A549 (cell line): ENCODE data around the gene ATOX1.

DNA sequence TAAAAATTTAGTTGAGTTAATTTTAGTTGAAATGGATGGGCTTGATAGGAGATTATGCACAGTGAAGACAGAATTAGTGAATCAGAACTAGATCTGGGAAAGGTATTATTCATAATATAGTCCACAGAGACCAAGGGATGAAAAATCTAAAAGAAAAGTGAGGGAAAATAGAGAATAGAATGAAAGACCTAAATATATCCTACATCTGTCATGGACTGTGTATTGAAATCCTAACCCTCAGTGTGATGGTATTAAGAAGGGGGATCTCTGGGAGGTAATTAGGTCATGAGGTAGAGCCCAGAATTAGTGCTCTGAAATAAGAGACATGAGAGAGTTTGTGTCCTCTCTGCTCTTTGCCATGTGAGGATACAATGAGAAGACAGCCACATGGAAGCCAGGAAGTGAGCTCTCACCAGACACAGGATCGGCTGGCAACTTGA is 13.0 kb upstream of the SLC36A1 start:
- PRO-cap: no peak
CAGE:
- cytosol, long polyA plus RNA: no peak
- long polyA plus RNA: no peak
- nucleus, long polyA plus RNA: no peak

GRCh38 chr5:151493469-151494138 is 46.2 kb downstream of the SLC36A1 start:
- PRO-cap: no peak
CAGE:
- cytosol, long polyA plus RNA: no peak
- long polyA plus RNA: no peak
- nucleus, long polyA plus RNA: no peak

GRCh38 chr5:151637571-151638235 is 46.6 kb upstream of the FAT2 start:
- PRO-cap: no peak
CAGE:
- cytosol, long polyA plus RNA: no peak
- long polyA plus RNA: no peak
- nucleus, long polyA plus RNA: no peak

DNA sequence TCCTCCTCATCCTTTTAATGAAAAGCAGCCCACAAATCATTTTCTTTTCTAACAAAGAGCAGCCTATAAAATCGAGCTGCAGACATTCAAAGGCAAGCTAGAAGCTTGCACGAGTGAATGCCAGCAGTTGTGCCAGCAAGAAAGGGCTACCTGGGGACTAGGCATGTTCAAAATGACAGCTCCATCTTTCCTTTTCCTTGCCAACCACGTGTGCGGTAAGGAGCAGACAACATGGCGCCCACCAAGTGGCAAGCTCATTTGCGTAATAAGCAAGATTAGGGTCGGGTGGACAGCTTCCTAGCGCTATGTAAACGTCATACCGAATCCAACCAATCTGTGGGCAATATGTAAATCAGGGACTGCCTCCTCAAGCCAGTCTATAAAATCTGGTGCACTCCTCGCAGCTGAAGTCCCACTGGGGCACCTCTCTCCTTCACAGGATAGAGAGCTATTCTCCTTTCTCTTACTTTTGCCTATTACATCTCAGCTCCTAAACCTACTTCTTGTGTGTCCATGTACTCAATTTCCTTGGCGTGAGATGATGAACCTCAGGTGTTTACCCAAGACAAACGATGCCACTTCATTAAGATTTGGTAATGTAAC is 22.5 kb upstream of the SPARC start:
- PRO-cap: no peak
CAGE:
- cytosol, long polyA plus RNA: no peak
- long polyA plus RNA: no peak
- nucleus, long polyA plus RNA: no peak

GRCh38 chr5:151758086-151759258 is at the start of gene ATOX1:
ATOX1 (minus strand) TSS chr5:151758631.
- PRO-cap: bidirectional peak, plus-strand start at chr5:151758754, minus-strand start at chr5:151758582
CAGE:
- cytosol, long polyA plus RNA: start-site peak on the minus strand at chr5:151758569-151758631, 19 and 36 reads in 2 replicates
- long polyA plus RNA: no peak
- nucleus, long polyA plus RNA: no peak

DNA sequence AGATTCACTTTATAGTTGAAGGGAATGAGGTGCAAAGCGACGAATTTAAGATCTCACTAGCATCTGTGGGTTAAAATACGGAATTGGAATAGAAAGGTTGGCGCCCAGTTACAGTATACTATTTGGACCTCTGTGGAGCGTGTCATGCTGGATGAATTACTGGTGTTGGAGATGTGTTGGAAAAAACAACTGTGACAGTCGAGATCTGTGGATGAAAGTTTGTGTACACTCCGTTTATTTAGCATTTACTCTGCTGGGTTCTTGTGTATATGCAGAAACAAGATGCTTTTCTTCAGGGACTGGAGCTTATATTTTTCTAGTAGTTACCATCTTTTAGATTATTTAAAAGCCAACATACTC is 1.4 kb downstream of the G3BP1 start:
- PRO-cap: no peak
CAGE:
- cytosol, long polyA plus RNA: no peak
- long polyA plus RNA: no peak
- nucleus, long polyA plus RNA: no peak

GRCh38 chr5:151815419-151816362 is 43.9 kb downstream of the G3BP1 start:
- PRO-cap: no peak
CAGE:
- cytosol, long polyA plus RNA: no peak
- long polyA plus RNA: no peak
- nucleus, long polyA plus RNA: no peak

- PRO-cap: no peak
CAGE:
- cytosol, long polyA plus RNA: no peak
- long polyA plus RNA: no peak
- nucleus, long polyA plus RNA: no peak
Observed at GRCh38 chr5:153516309-153517001, 26.0 kb downstream of the GRIA1 start.

GRCh38 chr5:153900639-153901070 is 138.1 kb downstream of the FAM114A2 start:
- PRO-cap: no peak
CAGE:
- cytosol, long polyA plus RNA: no peak
- long polyA plus RNA: no peak
- nucleus, long polyA plus RNA: no peak

DNA sequence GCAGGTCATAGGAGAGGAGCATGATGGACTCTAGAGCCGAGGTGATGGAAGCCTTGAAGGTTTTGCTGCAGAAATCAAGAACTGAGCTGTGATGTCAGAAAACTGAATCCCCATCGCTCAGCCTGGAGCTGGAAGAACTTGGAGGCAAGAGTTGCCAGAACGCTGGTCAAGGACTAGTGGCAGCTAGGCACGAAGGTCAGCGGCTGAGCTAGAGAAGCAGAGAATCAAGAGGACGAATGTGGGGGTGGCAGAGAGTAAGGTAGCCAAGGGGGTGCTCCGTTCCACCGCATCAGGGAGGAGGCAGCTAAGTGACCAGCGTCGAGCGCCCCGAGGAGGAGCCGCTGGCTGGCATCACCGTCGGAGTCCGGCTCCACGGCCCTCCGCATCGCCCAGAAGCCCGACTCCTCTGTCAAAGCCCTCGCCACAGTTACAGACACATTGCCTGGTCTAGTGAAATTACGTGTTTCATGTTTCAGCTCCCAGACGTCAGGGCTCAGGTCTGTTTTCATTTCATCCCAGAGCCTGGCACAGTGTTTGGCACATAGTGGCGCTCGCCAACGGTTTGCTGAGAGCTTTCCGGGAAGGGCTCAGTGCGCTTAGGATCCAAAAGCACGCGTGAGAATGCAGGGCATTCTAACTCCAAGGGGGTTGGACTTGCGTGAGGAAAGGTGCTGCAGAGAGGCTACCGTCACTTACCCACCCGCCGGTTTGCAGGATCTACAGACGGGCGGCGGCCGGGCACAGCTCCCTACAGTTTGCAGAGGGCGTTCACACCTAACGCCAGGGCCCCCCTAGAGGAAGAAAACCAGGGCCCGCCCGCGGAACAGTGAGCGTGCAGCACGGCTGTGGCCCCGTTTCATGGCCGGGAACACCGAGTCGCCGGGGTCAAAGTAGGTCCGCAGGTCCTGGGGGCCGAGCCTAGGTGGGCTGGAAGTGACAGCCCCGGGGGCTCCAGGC is 955 bp upstream of the GALNT10 start:
- PRO-cap: no peak
CAGE:
- cytosol, long polyA plus RNA: no peak
- long polyA plus RNA: no peak
- nucleus, long polyA plus RNA: no peak

- PRO-cap: no peak
CAGE:
- cytosol, long polyA plus RNA: no peak
- long polyA plus RNA: no peak
- nucleus, long polyA plus RNA: no peak
Observed at GRCh38 chr5:154756563-154756705, 1.3 kb downstream of the LARP1 start.

DNA sequence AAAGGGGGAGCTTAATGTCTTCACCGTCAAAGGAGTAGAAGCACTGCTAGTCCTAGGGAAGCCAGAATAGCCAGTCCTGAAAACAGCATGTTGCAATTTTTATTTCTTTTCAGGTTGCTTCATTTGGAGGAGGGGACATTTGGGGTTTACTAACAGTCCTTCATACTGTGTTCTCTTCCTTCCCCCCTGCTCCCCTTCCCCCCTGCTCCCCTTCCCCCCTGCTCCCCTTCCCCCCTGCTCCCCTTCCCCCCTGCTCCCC is 2.4 kb downstream of the LARP1 start:
- PRO-cap: no peak
CAGE:
- cytosol, long polyA plus RNA: no peak
- long polyA plus RNA: no peak
- nucleus, long polyA plus RNA: no peak

- PRO-cap: no peak
CAGE:
- cytosol, long polyA plus RNA: no peak
- long polyA plus RNA: no peak
- nucleus, long polyA plus RNA: no peak
Observed at GRCh38 chr5:154760958-154761794, 6.0 kb downstream of the LARP1 start.

DNA sequence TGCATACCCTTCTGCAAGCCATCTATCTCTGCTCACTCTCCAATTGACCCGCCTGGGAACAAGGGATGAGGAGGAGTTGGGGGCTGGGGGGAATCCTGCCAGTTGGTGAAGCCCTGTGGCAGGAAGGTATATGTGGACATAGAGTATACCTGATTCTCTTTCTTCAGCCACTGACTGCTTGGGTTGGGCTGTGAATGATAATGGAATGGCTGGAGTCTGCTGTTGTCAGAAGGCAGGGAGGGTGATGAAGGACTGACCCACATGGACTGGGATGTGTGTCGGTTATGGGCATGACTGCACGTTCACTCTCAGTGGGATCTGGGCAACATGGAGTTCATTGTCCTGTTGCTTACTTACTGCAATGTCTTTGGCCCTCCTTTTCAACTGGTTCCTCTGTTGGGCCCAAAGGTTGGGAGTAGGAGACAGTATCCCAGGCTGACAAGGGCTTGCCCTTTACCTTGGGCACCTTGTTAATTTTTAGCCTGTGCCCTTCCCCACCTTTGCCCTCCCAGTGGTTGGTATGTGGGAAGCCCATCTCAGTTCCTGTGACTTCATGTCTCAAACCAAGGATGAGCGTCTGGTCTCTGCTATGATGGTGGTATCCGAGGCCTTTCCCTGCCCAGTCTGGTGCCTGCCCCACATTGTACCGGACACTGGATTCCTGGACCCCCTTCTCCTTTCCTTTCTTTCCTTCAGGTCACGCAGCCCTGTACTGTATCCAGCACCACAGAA is 34.6 kb downstream of the FAXDC2 start:
- PRO-cap: no peak
CAGE:
- cytosol, long polyA plus RNA: no peak
- long polyA plus RNA: no peak
- nucleus, long polyA plus RNA: no peak

DNA sequence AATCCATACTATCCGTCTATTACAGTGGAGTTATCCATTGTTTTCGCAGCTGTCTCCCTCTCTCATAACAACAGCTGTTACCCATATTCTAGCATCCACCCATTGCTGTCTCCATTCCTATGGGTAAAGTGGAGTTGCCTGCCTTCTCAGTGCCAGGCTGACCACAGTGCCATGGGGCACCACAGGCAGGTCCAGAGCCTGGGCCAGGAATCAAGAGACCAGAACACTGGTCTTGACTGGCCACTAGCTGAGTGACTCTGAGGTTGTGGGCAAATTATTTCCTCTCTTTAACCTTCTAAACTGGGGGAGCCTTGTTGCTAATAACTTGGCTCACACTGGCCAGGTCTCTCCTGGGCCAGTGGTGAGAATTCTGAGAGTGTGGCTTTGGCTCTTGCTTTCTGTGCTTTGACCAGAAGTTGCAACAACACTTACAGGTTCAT is 20.0 kb downstream of the FAXDC2 start:
- PRO-cap: no peak
CAGE:
- cytosol, long polyA plus RNA: no peak
- long polyA plus RNA: no peak
- nucleus, long polyA plus RNA: no peak

GRCh38 chr5:154858897-154859419 is 531 bp downstream of the CNOT8 start:
- PRO-cap: no peak
CAGE:
- cytosol, long polyA plus RNA: no peak
- long polyA plus RNA: no peak
- nucleus, long polyA plus RNA: no peak

DNA sequence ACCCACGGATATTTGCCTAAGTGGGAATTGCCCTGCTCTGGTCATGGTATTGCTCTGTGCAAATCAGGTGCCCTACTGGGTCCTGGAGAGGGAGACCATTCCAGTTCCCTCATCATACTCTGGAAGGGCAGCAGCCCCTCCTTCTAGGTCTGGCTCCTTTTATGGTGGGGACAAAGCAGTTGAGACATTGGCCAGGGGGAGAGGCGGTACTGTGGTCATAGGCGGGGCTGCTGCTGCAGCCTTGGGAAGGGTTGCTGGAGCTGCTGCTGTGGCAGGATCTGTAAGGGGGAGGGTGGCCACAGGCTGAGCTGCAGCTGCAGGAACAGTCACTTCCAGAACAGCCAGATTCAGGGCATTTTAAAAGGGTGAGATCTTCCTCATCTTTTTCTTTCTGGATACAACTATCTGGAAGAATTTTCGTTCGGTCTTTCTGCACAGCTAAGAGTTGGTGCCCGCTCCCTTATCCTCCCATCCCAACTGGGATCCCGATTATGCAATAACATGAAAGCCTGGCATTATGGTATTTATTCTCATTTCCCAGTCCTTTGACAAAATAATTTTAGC is 232.9 kb upstream of the SGCD start:
- PRO-cap: no peak
CAGE:
- cytosol, long polyA plus RNA: no peak
- long polyA plus RNA: no peak
- nucleus, long polyA plus RNA: no peak

- PRO-cap: no peak
CAGE:
- cytosol, long polyA plus RNA: no peak
- long polyA plus RNA: no peak
- nucleus, long polyA plus RNA: no peak
Observed at GRCh38 chr5:156271455-156271953, 55.5 kb upstream of the SGCD start.

GRCh38 chr5:156913788-156914817 is 48.9 kb downstream of the TIMD4 start:
- PRO-cap: no peak
CAGE:
- cytosol, long polyA plus RNA: no peak
- long polyA plus RNA: no peak
- nucleus, long polyA plus RNA: no peak

DNA sequence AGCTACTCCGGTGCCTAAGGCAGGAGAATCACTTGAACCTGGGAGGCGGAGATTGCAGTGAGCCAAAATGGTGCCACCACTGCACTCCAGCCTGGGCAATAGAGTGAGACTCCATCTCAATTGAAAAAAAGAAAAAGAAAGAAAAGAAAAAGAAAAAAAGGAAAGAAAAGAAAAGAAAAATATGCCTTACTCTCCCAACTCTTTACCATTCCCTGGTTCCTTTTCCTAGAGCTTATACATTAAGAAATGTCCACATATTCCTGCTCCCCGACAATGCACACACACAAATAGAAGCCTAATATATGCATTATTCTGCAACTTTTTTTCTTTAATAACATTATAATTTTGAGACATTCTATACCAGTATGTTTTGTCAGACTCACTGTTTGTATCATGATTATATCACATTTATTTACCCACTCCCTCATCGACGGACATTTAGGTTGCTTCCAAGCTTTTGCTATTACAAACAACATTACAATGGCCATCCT is 430 bp downstream of the HAVCR2 start:
- PRO-cap: no peak
CAGE:
- cytosol, long polyA plus RNA: no peak
- long polyA plus RNA: no peak
- nucleus, long polyA plus RNA: no peak